Islet of Langerhans (tissue), 1 donor: Measurements from ENCODE around the gene AGXT2.

DNA sequence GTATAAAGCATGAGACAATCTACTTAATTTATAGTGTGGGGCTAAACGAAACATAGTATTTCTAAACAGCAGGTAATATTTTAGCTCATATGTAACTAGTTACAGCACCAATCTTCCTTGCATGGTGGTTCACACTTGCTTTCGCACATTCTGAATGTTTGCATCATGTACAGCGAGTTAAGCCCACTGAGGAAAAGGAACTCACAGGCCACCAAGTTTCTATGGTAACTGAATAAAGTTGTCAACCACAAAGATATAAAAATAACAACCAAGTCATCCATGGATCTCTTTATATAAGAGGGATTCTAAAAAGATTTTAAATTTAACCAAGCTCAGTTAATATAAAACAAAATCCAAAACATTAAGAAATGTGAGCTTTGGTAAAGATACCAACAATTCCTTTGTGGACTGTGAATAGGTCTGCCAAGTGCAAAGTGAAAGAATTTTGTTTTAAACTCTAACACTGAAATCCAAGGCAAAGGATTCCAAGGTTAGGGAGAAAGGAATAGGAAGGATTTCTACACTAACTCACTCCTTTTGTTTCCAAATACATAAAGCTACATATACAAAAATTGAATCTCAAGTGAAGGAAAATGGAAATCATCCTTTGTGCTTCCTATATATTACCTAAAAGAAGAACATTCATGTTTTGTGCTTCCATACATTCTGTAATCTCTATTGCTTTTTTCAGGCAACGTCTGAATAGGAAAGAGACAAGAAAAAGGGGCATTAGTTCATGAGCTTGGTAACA lies 67.5 kb upstream of the GOLPH3 start:
- RRBS: no CpG with 5 or more reads among the region's 4 CpGs

GRCh38 chr5:32388452-32388776 lies 56.1 kb downstream of the ZFR start:
- RRBS: no CpG with 5 or more reads among the region's 5 CpGs

GRCh38 chr5:33008740-33009132 lies 297.6 kb downstream of the NPR3 start:
- RRBS: no CpG with 5 or more reads among the region's 4 CpGs

DNA sequence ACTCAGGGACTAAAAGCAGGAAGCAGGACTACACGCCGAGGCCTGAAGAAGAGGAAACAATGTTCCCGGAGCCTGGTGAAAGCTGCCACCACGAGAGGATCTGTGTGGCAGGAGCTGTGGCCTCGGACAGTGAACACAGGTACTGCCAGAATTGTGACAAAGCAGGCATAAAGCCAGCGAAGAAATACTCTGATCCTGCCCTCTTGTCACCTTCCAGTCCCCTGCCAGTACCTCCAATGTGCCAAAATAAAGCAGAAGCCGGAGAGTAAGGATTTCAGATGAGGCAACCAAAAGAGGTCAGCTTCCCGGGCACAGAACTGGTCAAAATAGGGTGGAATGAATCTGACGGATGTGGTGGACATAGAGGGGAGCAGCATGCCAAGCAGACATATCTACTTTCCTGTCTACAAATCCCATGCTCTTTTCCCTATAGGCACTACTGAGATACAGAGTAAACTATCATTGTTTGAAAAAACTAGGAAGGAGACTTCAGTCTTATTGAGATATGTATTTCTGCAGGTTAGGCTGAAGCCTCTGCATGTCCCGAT lies 211.5 kb upstream of the TARS1 start:
- RRBS: no CpG with 5 or more reads among the region's 10 CpGs

DNA sequence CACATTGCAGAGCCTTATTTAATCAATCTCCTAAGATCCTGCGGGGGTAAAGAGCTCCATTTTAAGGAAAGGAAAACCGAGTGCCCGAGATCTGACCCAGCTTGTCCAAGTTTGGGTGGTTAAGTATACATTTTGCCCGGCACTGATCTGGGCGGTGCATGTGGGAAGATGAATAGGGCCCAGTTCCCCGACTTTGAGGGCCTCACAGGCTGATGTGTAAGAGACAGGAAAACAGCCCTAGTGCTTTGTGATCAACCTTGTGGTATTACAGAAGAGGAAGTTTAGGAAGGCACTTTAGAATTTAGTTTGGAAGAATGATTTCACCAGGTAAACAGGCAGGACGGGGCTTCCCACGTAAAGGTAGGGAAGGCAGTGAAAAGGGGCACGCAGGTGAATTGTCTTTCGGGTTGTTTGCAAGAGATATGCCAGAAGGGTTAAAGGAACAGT lies 763 bp downstream of the TARS1 start:
- RRBS: no CpG with 5 or more reads among the region's 10 CpGs

GRCh38 chr5:34467045-34467525 lies 189.0 kb upstream of the RAI14 start:
- RRBS: no CpG with 5 or more reads among the region's 3 CpGs

DNA sequence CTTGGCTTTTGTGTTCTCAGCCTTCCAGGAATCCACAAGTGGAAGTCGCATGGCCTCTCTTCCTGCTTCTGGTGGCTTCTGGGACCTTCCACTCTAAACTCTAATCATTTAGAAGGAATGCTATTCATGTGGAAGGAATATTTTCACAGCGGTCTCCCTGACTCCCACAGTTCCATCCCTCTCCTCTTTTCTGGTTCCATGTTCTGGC lies 7.3 kb upstream of the RAI14 start:
- RRBS: no CpG with 5 or more reads among the region's 2 CpGs

- RRBS: no CpG with 5 or more reads among the region's 5 CpGs
Measured at GRCh38 chr5:34674254-34674657, 18.1 kb downstream of the RAI14 start.

DNA sequence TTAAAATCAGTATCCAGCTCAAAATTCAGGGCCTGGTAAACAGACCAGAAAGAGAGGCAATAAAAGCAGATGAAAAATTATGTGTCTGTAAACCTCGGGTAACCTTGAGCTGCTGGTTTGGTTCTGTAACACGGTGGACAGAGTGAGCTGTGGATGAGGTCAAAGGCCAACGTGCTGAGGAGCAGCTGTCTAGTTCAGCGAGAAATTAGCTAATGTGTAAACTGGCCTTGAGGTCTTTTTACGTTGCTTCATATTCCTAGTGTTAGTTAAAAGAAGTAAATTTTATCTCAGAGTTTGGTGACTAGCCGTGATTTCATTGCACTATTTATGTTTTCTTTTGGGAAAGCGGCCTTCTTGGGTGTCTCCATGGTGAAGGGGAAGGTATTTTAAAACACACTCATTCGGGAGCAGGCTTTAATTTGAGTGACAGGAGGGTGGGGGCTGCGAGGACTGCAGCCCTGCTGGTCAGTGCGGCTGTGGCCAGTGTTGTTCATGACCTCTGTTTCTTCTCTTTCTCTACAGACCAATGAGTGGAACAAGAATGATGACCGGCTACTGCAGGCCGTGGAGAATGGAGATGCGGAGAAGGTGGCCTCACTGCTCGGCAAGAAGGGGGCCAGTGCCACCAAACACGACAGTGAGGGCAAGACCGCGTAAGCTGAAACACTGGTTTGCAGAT lies 81.9 kb upstream of the TTC23L start:
- RRBS: no CpG with 5 or more reads among the region's 17 CpGs

DNA sequence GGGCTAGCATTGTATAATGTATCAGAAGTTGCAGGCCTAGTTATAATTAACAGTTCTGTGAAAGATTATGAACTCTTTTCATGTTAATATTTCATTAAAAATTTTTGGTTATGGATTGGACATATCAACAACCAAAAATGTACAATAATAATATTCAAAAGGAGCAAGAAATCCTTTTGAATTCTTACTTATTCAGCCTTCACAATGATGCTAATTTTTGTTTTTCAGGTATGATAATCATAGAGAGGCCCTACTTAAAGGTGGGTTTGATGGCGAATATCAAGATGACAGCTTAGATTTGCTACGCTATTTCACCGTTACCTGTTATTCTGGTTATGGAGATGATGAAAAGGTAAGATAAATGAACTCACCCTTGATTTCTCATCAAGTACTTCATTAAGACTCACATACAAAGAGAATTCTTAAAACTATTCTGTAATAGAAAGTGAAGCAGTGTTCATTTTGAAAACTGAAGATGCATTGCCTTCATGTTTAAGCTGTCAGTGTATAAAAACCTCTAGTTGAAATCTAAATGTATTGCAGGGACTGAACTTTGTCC lies 6.2 kb downstream of the DNAJC21 start:
- RRBS: no CpG with 5 or more reads among the region's 3 CpGs

DNA sequence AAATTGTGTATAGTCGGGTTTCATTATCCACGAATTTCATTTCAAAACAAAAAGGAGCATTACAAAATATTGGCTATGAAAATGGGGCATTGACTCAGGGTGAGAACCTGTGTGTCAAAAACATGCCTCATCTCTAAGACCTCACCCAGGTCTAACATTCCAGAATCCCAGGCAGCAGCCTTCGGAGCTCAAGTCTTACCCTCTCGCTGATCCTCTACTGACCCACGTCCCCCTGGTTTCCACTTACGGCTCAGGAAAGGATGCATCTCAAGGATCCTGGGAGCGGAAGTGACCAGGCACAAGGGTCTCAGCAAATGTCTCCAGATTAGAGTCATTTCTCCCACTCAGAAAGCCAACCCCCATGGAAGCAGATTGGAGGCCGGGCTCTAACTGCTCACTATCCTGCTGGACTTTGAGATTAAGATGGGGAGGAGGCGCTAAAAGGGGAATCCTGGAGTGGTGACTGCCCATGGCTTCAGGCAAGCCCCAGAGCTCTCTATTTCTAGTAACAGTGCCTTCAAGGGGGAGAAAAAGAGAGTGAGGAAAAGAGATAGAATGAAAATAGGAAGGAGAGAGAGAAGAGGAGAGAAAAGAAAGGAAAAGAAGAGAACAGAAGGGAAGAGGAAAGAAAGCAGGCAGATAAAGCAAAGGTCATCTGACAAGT lies at the start of gene AGXT2:
AGXT2 (minus strand) TSS at position 392 of the 664 bp plus-strand sequence.
- RRBS: no CpG with 5 or more reads among the region's 9 CpGs

GRCh38 chr5:35187900-35188242 lies 42.4 kb downstream of the PRLR start:
- RRBS: no CpG with 5 or more reads among the region's 6 CpGs

DNA sequence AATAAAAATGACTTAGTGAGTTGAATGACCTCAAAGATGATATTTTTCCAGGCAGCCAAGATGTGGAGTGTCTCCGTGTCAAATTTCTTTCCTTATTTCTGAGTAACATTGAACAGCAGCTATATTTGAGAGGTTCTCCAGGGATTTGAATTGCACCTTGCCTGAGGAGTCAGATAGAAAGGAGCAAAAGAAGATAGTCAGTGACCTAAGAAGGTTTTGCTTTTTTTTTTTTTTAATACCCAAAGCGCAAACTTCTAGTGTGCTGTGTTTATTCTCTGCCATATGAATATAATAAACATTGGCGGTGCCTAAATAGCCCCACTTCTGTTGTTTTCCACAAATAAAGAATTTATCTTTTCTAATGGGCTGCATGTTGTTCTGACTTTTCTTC lies 467 bp upstream of the PRLR start:
- RRBS: no CpG with 5 or more reads among the region's 3 CpGs

GRCh38 chr5:35483675-35484214 lies 133.9 kb upstream of the SPEF2 start:
- RRBS: no CpG with 5 or more reads among the region's 2 CpGs

- RRBS: no CpG with 5 or more reads among the region's 3 CpGs
Measured at GRCh38 chr5:35671508-35672065, 53.9 kb downstream of the SPEF2 start.

GRCh38 chr5:35780910-35781381 lies 75.7 kb upstream of the IL7R start:
- RRBS: no CpG with 5 or more reads among the region's 1 CpG

GRCh38 chr5:35860073-35860517 lies 3.4 kb downstream of the IL7R start:
- RRBS: no CpG with 5 or more reads among the region's 3 CpGs

- RRBS: no CpG with 5 or more reads among the region's 4 CpGs
Measured at GRCh38 chr5:35863274-35863807, 6.7 kb downstream of the IL7R start.

DNA sequence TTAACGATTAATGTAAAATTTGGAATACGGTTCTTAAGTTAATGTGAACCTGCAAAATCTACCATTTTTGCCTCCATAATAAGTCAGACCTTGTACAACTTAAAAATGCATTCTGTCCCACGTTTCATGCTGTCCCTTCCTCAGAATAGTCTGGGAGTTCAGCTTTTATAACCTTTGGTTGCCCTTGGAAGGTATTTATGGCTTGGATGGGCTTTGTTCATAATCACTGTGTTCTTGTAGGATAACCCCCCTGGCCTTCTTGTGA lies 41.9 kb downstream of the SLC1A3 start:
- RRBS: no CpG with 5 or more reads among the region's 3 CpGs

DNA sequence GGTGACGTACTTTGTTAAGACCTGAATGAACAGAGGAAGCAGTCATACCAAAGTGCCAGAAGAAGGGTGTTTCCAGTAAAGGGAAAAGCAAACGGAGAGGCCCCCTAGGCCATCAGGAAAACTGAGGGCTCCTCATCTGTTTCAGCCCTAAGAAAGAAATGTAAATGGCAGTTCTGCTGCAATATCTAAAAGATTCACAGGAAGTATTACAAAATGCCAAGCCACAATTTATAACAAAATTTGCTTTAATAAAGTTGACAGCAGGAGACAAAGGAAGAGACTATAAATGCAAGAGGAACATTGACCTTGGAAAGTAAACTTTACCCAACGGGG lies 71.3 kb downstream of the SLC1A3 start:
- RRBS: no CpG with 5 or more reads among the region's 3 CpGs